Peyer's patch (tissue), 4 donors: ENCODE measurements around a stretch of chr11.

DNA sequence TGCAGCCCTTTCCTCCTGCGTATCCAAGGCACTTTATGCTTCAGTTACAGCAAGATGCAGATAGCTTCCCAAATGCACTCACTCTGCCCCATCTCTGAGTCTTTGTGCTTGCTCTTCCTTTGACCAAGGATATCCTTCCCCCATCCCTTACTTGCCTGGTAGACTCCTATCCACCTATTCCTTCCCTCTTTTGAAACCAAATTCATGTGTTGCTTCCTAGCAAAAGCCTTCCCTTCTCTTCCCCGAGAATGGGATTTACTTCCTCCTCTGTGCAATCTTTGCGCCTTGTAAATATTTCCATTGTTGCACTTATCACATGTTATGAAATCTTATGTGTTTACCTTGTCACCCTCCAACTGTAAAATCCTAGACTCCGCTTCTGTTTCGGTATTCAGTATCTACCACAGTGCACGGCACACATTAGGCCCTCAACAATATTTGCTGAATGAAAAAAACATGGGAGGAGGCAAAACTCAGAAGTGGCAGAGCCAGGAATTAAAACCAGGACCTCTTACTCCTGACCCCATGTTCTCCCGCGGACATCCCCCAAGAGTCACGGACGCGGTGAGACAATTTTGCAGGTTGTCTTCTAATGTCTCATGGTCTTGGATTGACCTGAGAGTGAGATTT, 197.1 kb downstream of the ADAMTS15 start:
- PRO-cap: no peak
- RAMPAGE, long total RNA, 4 experiments: no peak in any of the 4 experiments

- PRO-cap: no peak
- RAMPAGE, long total RNA, 4 experiments: no peak in any of the 4 experiments
Observed at GRCh38 chr11:130792521-130792733, 123.9 kb downstream of the SNX19 start.

- PRO-cap: no peak
- RAMPAGE, long total RNA, 4 experiments: no peak in any of the 4 experiments
Observed at GRCh38 chr11:131253847-131254332, 116.5 kb upstream of the NTM start.

DNA sequence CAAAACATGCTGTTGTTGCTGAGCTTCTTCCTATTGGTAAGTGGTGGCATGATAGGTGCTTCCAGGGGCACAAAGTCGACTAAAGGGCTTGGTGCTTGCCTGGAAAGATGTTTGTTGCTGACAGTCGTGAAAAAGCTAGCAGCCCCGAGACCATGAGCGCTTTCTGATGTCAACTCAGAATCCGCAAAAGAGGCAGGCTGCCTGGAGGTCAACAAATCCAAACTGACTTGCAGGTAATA, 53.0 kb downstream of the NTM start:
- PRO-cap: no peak
- RAMPAGE, long total RNA, 4 experiments: no peak in any of the 4 experiments

DNA sequence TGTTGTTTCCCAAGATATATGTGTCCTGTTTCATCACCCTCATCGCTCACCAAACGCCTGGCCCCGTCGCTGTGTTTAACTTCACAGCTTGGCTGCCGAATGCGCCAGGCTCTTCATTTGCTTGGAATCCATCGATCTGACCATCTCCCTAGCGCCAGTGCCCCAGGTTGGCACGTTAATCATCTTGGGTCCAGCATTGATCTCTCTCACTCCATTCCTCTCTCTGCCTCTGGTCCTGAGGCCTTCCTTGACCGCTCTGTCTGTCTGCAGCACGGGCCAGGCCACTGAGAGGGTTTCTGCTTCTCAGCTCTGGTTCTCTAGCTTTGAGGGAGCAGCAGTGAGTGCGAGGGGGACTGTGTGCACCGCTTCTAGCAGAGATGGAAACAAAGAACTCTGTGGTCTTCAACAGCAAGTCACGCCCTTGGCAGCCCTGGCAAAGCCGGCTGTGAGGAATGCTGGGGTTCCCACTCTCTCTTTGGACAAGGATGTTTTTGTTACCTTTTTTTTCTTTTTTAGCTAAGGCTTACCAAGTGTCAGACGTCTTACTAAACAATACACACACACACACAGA, 292.9 kb downstream of the NTM start:
- PRO-cap: no peak
- RAMPAGE, long total RNA, 4 experiments: no peak in any of the 4 experiments

GRCh38 chr11:131910887-131911821, 540.7 kb downstream of the NTM start:
- PRO-cap: no peak
- RAMPAGE, long total RNA, 4 experiments: no peak in any of the 4 experiments

GRCh38 chr11:132357676-132358309, 987.4 kb downstream of the NTM start:
- PRO-cap: no peak
- RAMPAGE, long total RNA, 4 experiments: no peak in any of the 4 experiments

- PRO-cap: no peak
- RAMPAGE, long total RNA, 4 experiments: no peak in any of the 4 experiments
Observed at GRCh38 chr11:133052433-133053077, 479.7 kb downstream of the OPCML start.

- PRO-cap: no peak
- RAMPAGE, long total RNA, 4 experiments: no peak in any of the 4 experiments
Observed at GRCh38 chr11:133053338-133053824, 478.9 kb downstream of the OPCML start.

GRCh38 chr11:133742511-133742932, 102.8 kb downstream of the SPATA19 start:
- PRO-cap: unidirectional peak, plus-strand start at chr11:133742782
- RAMPAGE, long total RNA, 4 experiments: no peak in any of the 4 experiments

GRCh38 chr11:133946287-133947410, 10.1 kb downstream of the IGSF9B start:
- PRO-cap: no peak
- RAMPAGE, long total RNA, 4 experiments: no peak in any of the 4 experiments

GRCh38 chr11:133953556-133954008, 3.2 kb downstream of the IGSF9B start:
- PRO-cap: no peak
- RAMPAGE, long total RNA, 4 experiments: no peak in any of the 4 experiments

DNA sequence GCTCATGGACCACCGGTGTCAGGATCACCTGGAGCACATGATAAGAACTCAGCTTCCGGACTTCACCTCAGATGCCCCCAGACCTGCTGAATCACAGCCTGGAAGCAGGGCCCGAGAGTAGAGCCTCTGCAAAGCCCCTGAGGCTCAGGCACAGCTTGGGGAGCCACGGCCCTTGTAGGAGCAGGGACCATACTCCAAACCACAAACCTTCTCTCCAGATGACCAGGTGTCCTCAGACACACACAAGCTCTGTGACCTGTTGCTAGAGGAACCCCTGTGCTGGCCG, 13.9 kb upstream of the IGSF9B start:
- PRO-cap: no peak
- RAMPAGE, long total RNA, 4 experiments: no peak in any of the 4 experiments

- PRO-cap: no peak
- RAMPAGE, long total RNA, 4 experiments: no peak in any of the 4 experiments
Observed at GRCh38 chr11:134037742-134037955, 31.2 kb upstream of the JAM3 start.